ENCODE data around the genes NAALADL2 and TTC14.

DNA sequence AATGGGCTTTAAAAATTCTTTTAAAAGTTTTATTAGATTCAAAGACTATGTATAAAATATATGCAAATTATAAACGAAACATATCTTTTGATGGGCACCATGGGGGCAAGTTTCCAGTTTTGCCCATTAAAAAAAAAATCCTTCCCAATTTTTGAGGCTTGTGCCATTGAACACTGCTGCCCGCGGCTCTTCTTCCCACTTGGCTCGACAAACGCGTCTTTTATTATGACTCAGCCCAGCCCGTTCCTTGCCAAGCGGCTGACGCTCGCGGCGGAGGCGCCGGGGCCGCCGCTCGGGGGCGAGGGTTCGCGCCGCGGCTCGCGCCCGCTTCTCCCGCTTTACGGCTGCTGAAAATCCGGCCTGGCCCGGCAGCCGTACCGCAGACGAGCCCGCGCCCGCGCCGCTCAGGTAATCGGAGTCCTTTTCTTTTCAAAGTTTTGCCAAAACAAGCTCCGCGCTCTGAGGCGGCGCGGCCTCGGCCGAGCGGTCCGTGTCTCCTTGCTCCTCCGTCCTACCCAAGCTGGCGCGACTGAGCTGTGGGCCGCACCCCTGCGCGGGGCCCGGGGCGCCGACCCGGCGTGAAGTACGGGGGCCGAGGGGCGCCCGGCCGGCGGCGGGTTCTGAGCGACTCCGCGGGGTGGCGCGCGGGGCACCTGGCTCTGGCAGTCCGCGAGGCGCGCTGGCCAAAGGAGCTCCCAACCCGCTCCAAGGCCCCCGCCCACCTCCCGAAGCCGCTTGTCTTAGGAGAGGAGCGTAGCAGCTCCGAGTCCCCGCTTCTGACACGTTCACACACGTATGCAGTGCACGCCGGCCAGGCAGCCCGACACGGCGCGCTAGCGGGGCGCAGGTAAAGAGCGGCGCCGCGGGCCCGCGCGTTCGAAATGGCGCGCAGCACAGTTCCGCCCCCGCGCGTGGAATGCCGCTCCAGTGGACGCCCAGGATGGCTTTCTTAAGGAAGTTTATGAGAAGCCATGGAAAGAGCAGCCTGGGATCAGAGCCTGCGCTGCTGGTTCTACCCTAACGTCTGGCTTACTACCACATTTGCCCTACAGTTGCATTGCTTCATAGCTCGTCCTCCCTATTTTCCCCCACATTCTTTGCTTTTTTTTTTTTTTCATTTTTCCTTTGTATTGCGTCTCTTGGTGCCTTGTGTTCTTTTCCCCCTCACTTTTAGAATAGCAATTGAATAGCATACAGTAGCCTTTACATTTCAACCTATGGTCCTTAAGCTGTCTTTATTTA lies 418.1 kb upstream of the NAALADL2 start:
- RRBS: under 1% methylated on average over 13 of the region's 112 CpGs

GRCh38 chr3:174858828-174859710 lies at the start of gene NAALADL2:
TSS of gene NAALADL2 (plus strand) at chr3:174859334.
- RRBS: no CpG with 5 or more reads among the region's 6 CpGs

DNA sequence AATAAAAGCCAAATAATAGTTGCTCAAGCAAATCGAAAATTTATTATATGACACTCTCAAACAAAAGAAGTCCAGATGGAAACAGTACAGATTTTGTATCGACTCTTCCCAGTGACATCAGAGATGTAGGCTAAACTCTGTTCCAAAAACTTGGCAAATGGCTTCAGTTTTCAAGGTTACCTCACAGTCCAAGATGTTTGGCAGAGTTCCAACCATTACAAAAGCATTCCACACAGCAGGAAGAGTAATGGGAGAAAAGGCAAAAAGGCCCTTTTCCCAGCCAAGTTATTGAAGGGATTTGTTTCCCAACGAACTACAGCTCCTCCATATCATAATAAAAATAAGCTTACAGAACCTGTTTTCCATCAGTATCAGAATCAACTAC lies 290.9 kb downstream of the TBL1XR1 start:
- RRBS: no CpG with 5 or more reads among the region's 3 CpGs

DNA sequence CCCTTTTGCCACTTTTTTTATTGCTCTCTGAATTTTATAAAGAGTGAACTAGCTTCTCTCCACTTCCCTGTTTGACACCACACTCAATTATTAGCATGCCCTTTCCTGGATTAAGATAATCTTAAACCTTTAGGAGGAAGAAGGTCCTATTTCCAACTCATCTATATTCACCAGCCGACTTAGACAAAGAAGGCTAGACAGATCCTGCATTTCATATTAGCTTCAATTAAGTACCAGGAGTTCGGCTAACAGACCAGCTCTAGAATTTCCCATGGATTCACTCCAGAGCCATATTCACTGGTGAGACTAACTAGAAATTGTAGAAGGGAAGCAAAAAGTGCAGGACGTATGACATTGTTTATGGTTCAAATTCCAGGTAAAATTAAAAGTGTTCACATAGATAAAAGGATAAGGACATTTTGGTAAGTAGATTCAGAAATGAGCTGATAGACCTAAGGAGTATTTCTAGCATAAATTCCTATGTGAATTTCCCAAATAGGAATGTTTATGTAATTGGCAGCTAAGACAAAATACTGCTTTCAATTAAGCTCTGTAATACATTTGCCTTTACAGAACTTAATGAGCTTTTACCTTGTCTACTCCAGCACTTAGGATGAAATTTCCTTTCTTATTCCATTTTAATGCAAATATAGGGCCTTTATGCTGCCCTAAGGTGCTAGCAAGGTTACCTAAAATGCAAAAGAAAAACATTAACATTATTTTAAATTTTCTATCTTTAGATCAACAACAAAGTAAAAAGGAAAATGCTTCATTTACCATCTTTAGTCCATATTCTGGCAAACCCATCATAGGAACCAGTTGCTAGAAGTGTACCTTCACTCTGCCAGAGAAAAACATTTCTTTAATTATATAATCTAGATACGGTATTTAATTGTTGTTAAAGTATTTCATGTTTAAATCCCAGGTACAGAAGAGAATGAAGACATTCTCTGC lies 150.3 kb downstream of the TBL1XR1 start:
- RRBS: no CpG with 5 or more reads among the region's 4 CpGs

- RRBS: no CpG with 5 or more reads among the region's 3 CpGs
Measured at GRCh38 chr3:177050433-177050739, 146.9 kb downstream of the TBL1XR1 start.

DNA sequence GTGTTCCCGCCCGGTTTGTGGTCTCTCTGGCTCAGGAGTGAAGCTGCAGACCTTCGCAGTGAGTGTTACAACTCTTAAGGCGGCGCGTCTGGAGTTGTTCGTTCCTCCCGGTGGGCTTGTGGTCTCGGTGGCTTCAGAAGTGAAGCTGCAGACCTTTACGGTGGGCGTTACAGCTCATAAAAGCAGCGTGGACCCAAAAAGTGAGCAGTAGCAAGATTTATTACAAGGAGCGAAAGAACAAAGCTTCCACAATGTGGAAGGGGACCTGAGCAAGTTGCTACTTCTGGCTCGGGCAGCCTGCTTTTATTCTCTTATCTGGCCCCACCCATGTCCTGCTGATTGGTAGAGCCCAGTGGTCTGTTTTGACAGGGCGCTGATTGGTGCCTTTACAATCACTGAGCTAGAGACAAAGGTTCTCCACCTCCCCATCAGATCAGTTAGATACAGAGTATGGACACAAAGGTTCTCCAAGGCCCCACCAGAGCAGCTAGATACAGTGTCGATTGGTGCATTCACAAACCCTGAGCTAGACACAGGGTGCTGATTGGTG lies 73.6 kb upstream of the TBL1XR1 start:
- RRBS: no CpG with 5 or more reads among the region's 16 CpGs

DNA sequence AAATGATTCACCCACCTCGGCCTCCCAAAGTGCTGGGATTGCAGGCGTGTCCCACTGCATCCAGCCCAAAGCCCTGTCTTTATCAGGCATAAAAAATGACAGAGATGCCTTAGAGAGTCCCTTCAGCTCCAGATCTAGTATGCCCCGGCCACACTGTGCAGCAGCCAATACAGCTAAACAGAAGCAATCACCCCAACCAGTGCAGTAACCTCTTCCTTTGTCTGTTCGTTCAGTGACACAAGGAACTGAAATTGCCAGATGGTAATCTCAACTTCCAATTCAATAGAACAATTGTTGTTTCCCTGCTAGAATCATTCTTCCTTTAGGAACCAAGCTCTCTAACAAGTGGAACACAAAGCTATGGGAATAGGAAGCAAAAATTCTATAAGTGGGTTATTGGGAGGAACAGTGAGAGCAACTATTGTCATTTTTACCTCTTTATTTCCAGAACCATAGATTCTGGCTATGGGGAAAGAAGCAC lies 128.0 kb upstream of the TBL1XR1 start:
- RRBS: no CpG with 5 or more reads among the region's 4 CpGs

DNA sequence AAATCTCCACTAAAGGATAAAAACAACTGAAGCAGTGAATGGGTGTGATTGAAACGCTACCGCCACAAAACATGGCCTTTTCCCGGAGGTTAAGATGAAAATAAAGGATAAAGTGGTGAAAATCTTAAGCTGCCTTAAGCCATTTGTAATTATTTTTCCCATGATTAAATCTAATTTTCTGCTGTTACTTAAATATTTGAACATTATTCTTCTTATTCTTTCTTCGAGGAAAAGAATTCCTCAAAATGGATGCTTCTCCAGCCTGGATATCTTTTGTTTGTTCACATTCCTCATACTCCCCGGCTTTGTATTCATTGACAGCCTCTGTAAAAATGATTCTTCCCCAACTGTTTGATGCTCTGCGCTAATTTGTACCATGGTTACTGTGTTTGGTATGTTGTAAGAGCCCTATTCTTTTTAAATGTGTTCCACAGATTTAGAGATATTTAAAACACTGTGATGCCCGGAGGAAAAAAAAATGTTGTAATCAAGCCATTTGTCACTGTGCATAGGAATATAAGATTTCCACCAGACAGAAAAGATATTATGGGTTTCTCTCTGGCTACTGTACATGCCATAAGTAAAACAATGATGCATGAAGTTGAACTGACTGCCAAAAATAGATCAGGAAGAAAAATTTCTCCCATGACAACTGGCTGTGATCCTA lies 254.5 kb upstream of the TBL1XR1 start:
- RRBS: no CpG with 5 or more reads among the region's 7 CpGs

DNA sequence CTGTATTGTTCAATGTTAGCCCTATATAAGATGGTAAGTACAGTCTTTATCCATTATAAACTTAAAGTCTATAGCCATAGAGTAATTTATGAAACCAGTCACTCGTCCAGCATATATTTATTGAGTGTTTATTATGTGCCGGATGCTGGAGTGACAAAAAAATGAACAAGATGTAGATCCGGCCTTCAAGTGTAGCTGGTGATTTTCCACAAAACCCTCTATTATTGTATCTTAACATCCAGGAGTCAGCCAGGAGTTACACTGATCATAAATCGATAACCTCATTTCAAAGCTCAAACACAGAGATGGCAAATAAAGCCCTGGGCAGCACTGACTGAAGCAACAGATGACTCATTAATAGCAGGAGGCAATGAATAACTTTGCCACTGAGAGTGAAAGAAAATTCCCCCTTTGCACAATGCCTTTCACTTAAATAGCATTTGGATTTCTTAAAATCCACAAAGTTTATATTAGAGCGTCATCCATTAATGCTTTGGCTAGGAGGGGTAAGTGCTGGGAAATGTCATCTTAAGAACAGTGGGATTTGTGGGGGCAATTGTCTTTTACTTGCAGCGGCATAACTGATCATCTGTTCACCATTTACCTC lies 630.1 kb upstream of the TBL1XR1 start:
- RRBS: no CpG with 5 or more reads among the region's 6 CpGs

DNA sequence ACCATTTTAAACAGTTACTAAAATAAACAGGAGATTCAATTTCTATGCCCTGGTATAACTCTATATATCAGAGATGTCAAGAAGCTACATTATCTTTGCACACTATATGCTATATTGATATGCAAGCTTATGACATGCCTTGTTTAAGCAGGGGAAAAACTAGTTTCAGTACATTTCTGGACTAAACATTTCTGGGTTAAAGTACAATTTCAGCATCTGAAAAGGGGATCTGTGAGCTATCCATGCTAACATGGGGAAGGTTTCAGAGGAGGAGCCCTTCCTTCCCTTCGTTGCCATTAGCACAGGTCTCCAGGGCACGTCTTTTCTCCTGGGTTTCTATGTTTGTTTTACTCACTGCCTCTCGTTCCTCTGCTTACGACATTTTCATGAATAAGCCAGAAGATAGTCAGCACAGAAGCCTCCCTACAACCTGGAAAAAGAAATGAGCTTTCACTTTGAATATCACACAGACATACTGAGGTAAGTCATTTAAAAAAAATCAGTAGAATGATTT lies 117.3 kb upstream of the KCNMB2 start:
- RRBS: no CpG with 5 or more reads among the region's 4 CpGs

- RRBS: no CpG with 5 or more reads among the region's 1 CpG
Measured at GRCh38 chr3:179069942-179070365, 1.7 kb downstream of the ZMAT3 start.

- RRBS: 2% methylated on average over 13 of the region's 42 CpGs
Measured at GRCh38 chr3:179323575-179324177, 845 bp downstream of the ZNF639 start.

DNA sequence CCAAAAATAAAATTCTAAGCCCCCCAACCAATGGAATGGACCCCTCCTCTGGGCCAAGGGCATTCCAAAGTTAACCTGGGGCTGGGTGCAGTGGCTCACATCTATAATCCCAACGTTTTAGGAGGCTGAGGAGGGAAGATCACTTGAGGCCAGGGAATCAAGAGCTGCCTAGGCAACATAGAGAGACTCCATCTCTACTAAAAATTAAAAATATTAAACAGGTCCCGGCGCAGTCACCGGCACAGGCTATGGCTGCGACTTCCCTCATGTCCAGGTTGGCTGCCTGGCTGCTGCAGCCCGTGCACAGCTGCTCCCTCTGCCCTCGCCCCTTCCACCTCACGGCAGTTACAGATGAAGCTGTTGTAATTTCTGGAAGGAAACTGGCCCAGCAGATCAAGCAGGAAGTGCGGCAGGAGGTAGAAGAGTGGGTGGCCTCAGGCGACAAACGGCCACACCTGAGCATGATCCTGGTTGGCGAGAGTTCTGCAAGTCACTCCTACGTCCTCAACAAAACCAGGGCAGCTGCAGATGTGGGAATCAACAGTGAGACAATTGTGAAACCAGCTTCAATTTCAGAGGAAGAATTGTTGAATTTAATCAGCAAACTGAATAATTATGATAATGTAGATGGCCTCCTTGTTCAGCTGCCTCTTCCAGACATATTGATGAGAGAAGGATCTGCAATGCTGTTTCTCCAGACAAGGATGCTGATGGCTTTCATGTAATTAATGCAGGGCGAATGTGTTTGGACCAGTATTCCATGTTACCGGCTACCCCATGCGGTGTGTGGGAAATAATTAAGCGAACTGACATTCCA lies 13.0 kb upstream of the GNB4 start:
- RRBS: no CpG with 5 or more reads among the region's 17 CpGs

GRCh38 chr3:179732861-179733468 lies 80.1 kb downstream of the USP13 start:
- RRBS: no CpG with 5 or more reads among the region's 7 CpGs

- RRBS: no CpG with 5 or more reads among the region's 6 CpGs
Measured at GRCh38 chr3:179788448-179789205, 135.8 kb downstream of the USP13 start.

DNA sequence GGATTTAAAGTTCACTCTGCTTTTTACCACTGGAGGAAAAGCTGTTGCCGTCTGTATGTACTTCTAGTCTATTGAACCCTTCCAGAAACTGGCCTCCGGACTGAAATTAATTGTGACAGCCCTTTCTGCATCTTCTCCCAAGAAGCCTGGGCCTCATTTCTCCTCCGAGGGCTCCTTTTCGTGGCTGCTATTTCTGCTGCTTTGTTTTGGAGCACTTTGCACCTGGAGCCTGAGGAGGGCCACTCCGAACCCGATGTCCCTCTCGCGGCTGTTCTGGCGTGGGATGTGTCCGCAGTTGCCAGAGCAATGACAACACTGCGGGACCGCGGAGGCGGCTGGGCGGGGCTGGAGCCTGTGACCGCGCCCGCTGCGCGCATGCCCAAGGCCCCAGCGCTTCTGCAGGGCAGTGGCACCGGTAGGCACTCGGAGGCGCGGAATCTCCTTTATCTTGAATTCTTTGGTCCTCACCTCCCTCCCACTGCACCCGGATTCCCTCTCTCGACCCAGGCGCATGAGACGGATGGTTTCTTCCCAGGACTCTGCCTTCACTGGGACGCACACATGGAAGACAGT lies 94.6 kb downstream of the PEX5L start:
- RRBS: 44% methylated on average over 5 of the region's 30 CpGs

DNA sequence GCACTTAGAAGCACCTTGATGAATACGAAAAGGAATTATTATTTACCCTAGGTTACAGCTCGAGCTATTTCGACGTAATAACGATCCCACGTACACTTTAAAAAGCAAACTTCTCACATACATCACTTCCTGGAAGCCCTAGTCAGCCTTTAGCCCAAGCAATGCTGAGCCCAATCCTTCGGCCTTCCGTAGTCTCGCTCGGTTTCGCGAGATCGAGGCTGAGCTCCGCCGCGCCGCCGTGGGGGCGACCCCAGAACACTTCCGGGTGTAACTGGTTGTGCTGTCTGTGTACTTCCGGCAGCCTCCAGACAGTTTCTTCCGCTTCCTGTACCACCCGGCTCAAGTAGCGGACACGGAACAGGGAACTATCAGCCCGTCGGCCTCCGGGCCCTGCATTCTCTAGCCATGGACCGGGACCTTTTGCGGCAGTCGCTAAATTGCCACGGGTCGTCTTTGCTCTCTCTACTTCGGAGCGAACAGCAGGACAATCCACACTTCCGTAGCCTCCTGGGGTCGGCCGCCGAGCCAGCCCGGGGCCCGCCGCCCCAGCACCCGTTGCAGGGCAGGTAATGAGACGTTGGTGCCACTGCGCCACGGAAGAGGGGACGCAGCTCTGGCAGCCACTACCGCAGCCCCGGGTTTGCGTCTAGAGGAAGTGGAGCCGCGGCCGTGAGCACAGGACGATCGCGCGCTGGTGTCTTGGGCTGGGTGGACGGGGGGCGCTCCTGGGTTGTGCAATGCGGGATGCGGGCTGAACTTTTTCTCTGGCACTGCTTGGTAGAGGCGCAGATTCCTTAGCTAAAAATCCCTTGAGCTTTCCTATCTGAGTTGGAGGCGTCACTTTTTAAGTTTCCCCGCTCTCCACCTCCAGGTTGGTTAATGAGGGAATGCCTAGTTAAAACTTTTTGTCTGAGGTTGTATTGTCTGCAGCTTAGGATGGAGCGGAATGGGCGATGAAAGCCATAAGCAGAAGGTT lies at the start of gene TTC14:
TSS of gene TTC14 (plus strand) at position 307 of the 976 bp plus-strand sequence.
- RRBS: 54% methylated on average over 11 of the region's 66 CpGs

- RRBS: under 1% methylated on average over 7 of the region's 37 CpGs
Measured at GRCh38 chr3:180912829-180913546, 518 bp downstream of the FXR1 start.

DNA sequence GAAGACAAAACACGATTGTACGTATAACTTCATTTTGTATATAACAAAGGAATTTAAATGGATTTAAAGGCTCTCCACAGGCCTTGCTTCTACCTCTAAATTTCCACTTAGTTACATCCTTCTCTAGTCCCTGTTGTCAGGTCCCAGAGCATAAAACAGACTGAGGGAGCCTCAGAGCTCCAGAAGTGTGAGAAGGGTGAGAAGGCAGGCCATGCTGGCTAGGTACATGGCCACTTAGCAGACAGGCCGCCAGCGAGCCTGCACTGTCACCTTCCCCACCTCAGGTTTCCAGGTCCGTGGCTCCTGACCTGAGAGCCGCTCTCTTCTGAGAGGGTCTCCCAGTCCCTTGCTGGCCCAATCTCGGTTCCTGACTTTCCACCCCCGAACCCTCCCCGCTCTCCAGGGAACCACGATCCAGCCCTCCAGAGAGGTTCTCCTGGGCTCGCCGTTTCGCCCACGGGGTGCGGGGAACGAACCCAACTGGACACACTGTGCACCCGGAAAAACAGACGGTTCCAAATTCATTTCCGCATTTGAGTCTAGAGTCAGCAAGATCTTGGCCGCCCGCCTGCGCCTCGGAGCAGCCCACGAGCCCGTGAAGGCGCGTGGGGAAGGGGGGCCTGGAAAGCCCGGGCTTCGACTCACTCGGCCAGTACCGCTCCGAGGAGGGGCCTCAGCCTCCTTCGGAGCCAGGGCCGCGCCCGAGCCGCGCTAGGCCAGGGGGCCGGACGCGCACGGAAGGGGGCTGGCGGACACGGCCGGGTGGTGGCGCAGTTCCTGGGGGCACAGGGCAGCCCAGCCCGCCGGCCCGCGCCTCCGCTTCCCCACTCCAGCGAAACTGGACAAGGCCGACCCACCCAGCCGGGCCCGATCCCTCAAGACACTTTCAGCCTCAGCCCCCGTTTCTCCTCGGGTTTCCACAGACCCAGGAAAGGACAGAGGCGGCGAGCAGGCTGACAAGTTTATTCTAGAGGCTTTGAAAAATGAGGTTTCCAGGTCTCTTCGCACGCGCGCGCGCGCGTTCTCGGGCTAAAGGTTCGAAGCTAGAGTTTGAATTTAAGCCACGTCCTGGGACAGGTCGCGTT lies 16.6 kb upstream of the SOX2 start:
- RRBS: no CpG with 5 or more reads among the region's 72 CpGs